ENCODE measurements around a stretch of chr3.

DNA sequence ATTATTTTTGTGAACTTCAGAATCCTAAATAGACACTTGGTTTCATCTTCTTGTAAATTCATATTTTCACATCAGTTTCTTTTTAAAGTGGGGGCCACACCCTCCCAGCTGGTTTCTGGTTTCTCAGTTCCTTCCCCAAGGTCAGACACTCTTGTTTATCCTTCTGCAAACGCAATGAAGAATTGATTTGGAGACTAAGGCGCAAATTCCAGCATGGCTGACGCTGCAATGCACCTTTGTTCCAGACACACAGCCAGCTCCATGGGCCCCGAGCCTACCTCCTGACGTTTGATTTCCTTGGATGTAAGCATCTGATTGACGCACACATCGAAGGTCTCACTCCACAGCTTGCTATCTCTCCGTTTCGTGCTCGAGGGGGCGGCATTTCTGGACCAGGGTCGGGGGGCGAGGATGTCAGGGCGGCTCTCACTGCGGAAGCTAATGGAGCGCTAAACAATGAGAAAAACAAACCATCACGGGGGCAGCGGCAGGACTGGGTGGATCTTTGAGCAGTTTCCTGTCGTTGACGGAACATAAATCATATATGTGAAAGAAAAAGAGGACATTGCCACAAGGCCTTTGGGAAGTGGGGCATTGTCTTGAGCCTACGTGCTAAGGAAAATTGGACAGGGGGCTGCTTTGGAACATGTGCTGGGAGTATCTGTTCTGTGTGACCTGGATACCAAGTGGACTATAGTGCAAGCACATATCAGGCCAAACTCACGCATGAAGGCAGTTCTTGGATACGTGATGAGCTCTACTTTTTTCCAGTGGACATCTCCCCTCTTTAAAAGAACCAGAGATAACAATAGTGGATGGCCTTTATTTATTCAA is 46.8 kb downstream of the ARHGEF3 start:
- PRO-cap, 6 experiments = peak in 1 of 6 experiments; most common plus-strand start position 543 of the sequence (in 1); most common minus-strand start position 440 of the sequence (in 1)
- RAMPAGE, long total RNA, 2 experiments = no peak in any of the 2 experiments
- RRBS = no CpG with 5 or more reads among the region's 23 CpGs

GRCh38 chr3:56776593-56777015 is 25.1 kb downstream of the ARHGEF3 start:
- PRO-cap, 6 experiments = peak in 3 of 6 experiments; most common minus-strand start chr3:56776794 (in 2)
- RAMPAGE, long total RNA, 2 experiments = no peak in any of the 2 experiments
- RRBS = no CpG with 5 or more reads among the region's 3 CpGs

DNA sequence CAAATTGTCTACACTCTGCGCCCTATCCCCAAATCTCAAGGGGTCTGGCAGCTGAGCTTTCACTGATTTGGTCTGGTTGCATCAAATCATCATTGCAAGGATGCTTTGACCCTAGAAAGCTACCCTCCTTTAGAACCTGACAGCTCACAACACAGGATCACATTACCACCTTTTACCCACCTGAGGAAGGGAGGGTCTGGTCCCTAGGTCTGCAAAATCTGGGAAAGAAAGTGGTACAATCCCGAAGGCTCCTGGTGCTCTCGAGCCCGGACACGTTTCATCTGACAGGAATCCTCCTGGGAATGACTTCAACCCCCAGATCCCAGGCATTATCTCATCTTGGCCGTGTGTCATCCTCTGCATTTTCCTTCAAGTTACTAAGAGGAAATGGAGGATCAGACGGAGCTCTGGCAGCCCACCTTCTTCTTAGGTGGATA is 37.9 kb upstream of the ARHGEF3 start:
- PRO-cap, 6 experiments = no peak in any of the 6 experiments
- RAMPAGE, long total RNA, 2 experiments = no peak in any of the 2 experiments
- RRBS = no CpG with 5 or more reads among the region's 7 CpGs

DNA sequence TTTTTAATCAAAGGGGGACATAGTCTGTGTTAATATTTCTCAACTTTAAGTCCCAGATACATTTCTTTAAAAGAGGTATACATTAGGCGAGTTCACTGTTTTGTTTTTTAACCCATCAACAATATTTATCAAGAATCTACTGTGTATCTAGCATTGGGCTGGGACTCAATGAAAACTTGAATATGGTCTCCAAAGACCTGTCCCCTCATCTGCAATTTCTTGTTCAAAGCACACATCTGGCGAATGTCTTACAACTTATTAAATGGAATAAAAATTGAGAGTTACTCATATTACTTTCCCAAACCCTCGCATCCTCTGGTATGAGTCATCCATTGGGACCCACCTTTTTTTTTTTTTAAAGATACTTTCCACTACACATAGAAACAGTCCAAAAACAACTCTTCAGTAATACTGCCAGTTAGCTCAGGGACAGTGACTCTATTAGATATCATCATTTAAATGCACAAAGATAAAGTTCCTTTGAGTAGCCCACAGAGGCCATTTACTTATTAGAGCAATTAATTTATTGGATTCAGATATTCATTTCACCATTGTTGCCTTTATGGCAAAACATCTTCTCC is 77.6 kb upstream of the ARHGEF3 start:
- PRO-cap, 6 experiments = peak in 2 of 6 experiments; most common plus-strand start position 405 of the sequence (in 2); most common minus-strand start position 263 of the sequence (in 1)
- RAMPAGE, long total RNA, 2 experiments = no peak in any of the 2 experiments
- RRBS = no CpG with 5 or more reads among the region's 3 CpGs

DNA sequence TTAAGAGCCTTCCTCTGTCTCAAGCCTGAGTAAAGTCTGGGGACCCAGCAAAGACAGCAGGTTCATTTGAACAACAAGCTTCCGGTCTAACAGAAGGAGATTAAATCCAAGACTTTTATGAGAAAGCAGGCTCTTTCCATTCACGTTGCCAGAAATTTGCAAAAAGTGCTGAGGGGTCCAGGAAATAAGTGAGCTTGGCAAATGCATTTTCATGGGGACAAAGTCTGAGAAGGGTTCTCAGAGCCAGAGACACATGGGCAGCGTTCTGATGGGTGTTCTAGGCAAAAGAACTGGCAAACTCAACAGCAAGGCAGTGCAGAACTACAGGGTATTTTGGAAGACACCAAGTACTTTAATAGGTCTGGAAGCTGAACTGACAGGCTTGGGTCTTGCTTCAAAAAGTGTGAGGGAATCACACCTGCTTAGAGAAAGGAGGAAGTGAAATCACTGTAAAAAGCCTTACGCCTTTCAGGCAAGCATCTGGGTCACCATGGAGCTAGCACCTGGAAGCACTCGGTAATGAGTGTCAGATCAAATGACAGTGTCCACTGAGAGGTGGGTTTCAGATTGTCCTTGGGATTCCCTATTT is 115.8 kb upstream of the ARHGEF3 start:
- PRO-cap, 6 experiments = no peak in any of the 6 experiments
- RAMPAGE, long total RNA, 2 experiments = no peak in any of the 2 experiments
- RRBS = no CpG with 5 or more reads among the region's 5 CpGs

- PRO-cap, 6 experiments = peak in 2 of 6 experiments; most common plus-strand start chr3:56922546 (in 1); most common minus-strand start chr3:56922152 (in 2)
- RAMPAGE, long total RNA, 2 experiments = no peak in any of the 2 experiments
- RRBS = no CpG with 5 or more reads among the region's 7 CpGs
Measured at GRCh38 chr3:56921895-56922675, 120.3 kb upstream of the ARHGEF3 start.

DNA sequence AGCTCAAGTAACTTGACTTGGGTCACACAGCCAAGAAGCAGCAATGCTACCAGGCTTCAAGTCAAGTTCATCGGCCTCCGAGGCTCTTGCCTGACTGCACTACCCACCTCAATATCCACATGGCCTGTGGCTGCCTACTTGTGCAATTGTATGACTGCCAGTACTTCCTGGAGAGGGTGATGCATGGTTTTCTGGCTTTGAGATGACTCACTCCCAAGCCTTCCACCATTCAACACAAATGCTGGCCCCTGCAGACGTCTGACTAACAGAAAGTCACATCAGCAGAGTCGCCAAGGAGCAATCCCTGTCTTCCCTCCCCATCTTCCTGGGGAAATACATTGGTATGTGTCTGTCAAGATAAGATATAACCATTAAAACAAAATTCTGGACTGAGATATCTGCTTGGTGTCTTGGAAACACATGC is 79.7 kb upstream of the SPATA12 start:
- PRO-cap, 6 experiments = no peak in any of the 6 experiments
- RAMPAGE, long total RNA, 2 experiments = no peak in any of the 2 experiments
- RRBS = no CpG with 5 or more reads among the region's 4 CpGs

DNA sequence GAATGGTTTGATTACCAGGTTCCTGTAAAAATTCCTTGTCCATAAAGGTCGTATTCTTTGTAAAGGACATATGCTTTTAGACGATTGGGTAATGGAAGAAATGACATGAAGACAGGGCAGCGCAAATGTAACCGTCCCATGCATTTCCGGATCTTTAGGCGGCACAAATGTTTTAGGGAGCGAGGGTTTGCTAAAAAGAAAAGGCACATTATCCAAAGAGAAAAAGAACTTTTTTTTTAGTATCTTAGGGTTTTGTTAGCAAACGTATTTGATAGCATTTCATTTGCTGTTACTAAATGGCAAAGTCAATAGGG is 16.0 kb downstream of the ASB14 start:
- PRO-cap, 6 experiments = peak in 1 of 6 experiments; most common plus-strand start position 83 of the sequence (in 1)
- RAMPAGE, long total RNA, 2 experiments = no peak in any of the 2 experiments
- RRBS = no CpG with 5 or more reads among the region's 8 CpGs

DNA sequence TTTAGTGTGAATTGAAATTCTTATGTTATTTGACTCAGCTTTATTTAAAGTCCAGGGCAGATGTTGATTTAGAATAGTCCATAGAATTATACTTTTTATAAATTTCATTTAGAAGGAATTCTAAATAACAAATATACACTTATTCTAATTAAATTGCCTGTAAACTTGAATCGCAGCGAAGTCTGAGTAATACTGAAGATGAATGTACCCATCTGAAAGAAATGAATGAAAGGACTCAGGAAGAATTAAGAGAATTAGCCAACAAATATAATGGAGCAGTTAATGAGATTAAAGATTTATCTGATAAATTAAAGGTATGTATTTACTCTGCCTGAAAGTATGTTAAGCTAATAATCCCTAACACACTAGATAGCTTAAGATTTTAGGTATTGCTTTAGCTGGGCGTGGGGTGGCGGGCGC is 105.7 kb downstream of the SLMAP start:
- PRO-cap, 6 experiments = no peak in any of the 6 experiments
- RAMPAGE, long total RNA, 2 experiments = no peak in any of the 2 experiments
- RRBS = no CpG with 5 or more reads among the region's 5 CpGs

DNA sequence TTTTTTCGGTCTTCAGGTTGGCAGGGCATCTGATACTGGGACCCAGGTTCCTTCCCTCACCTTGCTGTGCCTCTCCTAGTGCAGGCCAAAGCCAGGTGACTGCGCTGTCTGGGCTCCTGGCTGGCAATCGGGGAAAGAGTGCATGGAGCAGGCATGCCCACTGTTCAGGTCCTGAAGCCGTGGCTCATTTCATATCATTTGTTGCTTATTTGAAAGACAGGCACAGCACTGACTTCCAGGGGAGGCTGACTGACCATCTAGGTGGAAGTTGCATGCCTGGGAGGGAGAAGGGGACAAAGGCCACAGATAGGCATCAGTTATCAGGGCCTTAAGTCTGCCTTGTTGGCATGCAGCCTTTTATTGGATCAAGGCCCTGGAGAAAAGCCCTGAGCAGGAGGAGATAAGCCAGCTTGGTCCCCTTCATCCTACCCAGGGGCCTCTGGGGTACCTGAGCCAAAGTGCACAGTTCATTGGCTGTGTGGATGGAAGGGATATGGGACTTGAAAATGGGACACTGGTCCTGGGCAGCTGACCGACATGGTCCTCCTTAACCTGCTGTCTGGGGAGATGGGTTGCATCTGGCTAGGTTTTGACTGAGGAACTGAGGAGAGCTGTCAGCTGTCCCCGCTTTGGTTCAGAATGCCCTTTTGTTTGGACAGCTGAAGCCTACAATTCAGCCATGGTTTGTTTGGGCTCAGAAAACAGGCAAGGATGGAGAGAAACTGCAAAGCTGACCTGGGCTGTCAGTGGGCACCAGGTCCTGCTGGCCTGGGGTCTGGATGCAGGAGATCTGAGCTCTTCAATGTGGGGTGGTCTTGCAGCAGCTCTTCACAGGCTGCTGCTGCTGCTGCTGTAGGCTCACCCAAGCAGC is 59.9 kb downstream of the FLNB start:
- PRO-cap, 6 experiments = no peak in any of the 6 experiments
- RAMPAGE, long total RNA, 2 experiments = no peak in any of the 2 experiments
- RRBS = no CpG with 5 or more reads among the region's 6 CpGs

DNA sequence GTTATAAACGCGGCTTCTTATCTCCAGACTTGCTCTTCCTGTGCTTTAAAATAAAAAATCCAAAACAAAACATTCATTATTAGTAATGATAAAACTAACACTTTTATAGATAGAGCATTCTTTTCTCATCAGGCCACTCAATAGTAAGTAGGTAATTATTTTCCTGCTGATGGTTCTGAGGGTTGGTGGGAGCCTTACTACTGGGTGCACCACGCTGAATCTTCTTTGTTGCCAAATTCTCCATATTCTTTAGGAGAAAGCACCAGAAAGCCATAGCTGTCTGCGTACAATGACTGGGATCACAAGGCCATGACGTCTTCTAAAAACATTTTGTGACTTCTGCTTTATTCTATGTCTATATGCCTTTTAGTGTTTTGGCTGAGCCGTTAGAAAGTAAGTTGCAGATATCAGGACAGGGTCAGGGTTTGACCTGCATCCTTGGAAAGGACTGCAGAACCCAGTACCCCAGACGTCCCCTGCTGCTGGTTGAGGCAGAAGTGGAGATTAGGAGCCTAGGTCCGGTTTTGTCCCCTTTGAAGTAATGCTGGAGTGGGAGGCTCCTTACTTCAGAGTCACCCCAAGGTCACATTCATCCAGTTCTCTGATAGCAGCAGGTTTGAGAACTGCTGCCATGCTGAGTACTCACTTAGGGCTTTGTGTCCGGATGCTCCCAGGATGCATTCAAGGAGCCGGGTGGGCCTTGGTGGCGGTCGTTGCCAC is 95.6 kb downstream of the DNASE1L3 start:
- PRO-cap, 6 experiments = no peak in any of the 6 experiments
- RAMPAGE, long total RNA, 2 experiments = no peak in any of the 2 experiments
- RRBS = no CpG with 5 or more reads among the region's 12 CpGs

DNA sequence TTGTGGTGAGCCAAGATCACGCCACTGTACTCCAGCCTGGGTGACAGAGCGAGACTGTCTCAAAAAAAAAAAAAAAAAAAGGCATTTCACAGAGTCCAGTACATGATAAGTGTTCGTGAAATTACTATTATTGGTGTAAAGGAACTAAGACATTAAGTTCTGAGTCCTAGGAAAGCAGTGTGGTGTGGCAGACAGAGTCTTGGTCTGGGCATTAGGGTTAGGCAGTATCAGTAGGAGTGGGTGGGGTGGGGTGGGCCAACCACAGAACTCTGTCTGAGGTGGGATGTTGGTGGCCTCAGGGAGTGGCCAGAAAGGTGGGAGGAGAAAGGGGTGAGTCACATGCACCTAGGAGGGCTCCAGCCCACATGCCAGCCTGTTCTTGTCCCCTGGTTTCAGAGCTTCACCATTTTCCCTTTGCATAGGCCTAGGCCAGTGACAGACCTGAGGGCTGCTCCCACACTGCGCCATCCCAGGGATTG is 34.1 kb downstream of the DNASE1L3 start:
- PRO-cap, 6 experiments = no peak in any of the 6 experiments
- RAMPAGE, long total RNA, 2 experiments = no peak in any of the 2 experiments
- RRBS = no CpG with 5 or more reads among the region's 4 CpGs

- PRO-cap, 6 experiments = no peak in any of the 6 experiments
- RAMPAGE, long total RNA, 2 experiments = no peak in any of the 2 experiments
- RRBS = no CpG with 5 or more reads among the region's 4 CpGs
Measured at GRCh38 chr3:58193301-58193724, 17.5 kb downstream of the DNASE1L3 start.

GRCh38 chr3:58199924-58200455 is 10.8 kb downstream of the DNASE1L3 start:
- PRO-cap, 6 experiments = no peak in any of the 6 experiments
- RAMPAGE, long total RNA, 2 experiments = no peak in any of the 2 experiments
- RRBS = no CpG with 5 or more reads among the region's 2 CpGs

GRCh38 chr3:58522309-58522746 is 14.7 kb downstream of the ACOX2 start:
- PRO-cap, 6 experiments = no peak in any of the 6 experiments
- RAMPAGE, long total RNA, 2 experiments = no peak in any of the 2 experiments
- RRBS = 0% methylated on average over 1 of the region's 6 CpGs

- PRO-cap, 6 experiments = no peak in any of the 6 experiments
- RAMPAGE, long total RNA, 2 experiments = no peak in any of the 2 experiments
- RRBS = no CpG with 5 or more reads among the region's 4 CpGs
Measured at GRCh38 chr3:58528683-58529085, 8.3 kb downstream of the ACOX2 start.

GRCh38 chr3:58564025-58565464 is 12.6 kb downstream of the FAM107A start:
- PRO-cap, 6 experiments = no peak in any of the 6 experiments
- RAMPAGE, long total RNA, 2 experiments = no peak in any of the 2 experiments
- RRBS = no CpG with 5 or more reads among the region's 15 CpGs

DNA sequence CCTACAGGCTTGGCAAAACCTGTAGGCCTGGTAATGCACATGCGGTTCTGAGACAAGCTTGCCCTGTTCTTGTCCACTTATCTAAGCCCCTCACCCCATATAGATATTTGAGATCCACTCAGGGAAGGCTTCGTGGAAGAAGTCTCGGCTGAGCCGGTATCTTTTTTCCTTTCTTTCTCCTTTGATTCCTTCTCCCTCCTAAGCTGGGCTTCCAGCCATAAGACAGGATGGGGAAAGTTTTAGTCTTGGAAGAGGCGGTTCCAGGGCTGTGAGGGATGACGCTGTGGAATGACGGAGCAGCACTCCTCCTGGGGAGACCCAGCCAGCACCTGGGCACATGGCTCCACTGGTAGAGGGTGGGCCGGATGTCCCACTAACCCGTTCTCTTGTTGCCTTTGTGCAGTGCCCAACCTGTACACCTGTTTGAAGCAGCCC is 43.2 kb upstream of the FAM107A start:
- PRO-cap, 6 experiments = no peak in any of the 6 experiments
- RAMPAGE, long total RNA, 2 experiments = no peak in any of the 2 experiments
- RRBS = no CpG with 5 or more reads among the region's 9 CpGs

DNA sequence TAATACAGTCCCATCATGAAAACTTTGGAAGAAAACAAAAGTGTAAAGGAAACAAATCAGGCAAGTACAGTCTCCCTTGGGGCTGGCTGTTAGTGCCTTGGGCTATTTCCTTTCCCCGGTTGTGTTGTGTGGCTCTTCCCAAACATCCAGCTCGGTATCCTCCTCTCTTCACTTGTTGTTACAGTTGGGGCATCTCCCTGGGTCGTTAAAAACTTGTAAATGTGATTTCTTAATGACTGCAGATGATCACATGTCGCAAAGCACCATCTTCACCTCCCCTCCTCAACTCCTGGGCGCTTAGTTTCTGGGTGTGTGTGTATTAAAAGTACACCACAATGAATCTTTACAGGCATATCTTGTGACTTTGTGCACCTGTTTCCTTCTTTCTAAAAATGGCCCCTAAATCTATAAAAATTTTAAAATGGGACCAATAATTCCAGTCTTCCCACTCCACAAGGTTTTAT is 4.7 kb upstream of the FAM3D start:
- PRO-cap, 6 experiments = no peak in any of the 6 experiments
- RAMPAGE, long total RNA, 2 experiments = no peak in any of the 2 experiments
- RRBS = no CpG with 5 or more reads among the region's 5 CpGs

GRCh38 chr3:59426035-59426469 is 376.2 kb upstream of the CFAP20DC start:
- PRO-cap, 6 experiments = no peak in any of the 6 experiments
- RAMPAGE, long total RNA, 2 experiments = no peak in any of the 2 experiments
- RRBS = no CpG with 5 or more reads among the region's 5 CpGs